M059J (cell line): Measurements from ENCODE around the gene DNAH11.

- RAMPAGE, long total RNA: no peak
Measured at GRCh38 chr7:17342689-17343992, 44.7 kb downstream of the AHR start.

GRCh38 chr7:17369670-17370121 is 71.2 kb downstream of the AHR start:
- RAMPAGE, long total RNA: no peak

- RAMPAGE, long total RNA: no peak
Measured at GRCh38 chr7:17521375-17521725, 222.9 kb downstream of the AHR start.

DNA sequence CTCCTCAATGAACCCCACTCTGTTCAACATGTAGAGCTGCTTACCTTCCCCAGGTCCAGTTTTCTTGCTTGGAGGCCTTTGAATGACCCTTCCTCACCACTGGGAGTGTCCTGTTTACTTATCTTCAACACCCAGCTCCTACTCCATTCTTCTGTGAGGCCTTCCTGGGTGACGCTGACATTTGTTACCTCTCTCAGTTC is 149.7 kb upstream of the PRPS1L1 start:
- RAMPAGE, long total RNA: no peak

- RAMPAGE, long total RNA: no peak
Measured at GRCh38 chr7:18520446-18520711, 24.8 kb downstream of the HDAC9 start.

GRCh38 chr7:18814353-18814781 is 303.1 kb downstream of the TWIST1 start:
- RAMPAGE, long total RNA: no peak

DNA sequence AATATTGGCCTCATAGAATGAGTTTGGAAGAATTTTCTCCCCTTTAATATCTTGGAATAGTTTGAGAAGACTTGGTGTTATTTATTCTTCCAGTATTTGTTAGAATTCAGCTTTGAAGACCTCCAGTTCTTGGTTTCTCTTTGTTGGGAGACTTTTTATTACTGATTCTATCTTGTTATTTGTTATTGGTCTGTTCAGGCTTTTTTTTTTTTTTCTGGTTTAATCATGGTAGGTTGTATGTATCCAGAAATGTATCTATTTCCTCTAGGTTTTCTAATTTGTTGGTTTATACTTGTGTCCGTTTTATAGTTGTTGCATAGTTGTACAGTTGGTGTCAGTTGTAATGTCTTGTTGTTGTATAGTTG is 206.5 kb downstream of the TWIST1 start:
- RAMPAGE, long total RNA: no peak

DNA sequence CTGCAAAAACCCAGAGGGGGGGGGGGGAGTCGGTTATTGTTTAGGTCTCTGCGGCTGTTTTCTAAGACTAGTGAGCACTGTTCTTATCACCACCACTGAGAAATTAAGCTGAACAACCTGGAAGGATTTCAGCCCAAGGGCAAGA is 1.4 kb downstream of the TWIST1 start:
- RAMPAGE, long total RNA: no peak

- RAMPAGE, long total RNA: no peak
Measured at GRCh38 chr7:19194167-19194881, 49.1 kb upstream of the FERD3L start.

- RAMPAGE, long total RNA: no peak
Measured at GRCh38 chr7:20152882-20153352, 64.3 kb downstream of the MACC1 start.

GRCh38 chr7:20352806-20353357 is 22.2 kb downstream of the ITGB8 start:
- RAMPAGE, long total RNA: no peak

- RAMPAGE, long total RNA: no peak
Measured at GRCh38 chr7:20561533-20562052, 53.9 kb upstream of the ABCB5 start.

GRCh38 chr7:20647028-20647890 is 31.8 kb downstream of the ABCB5 start:
- RAMPAGE, long total RNA: no peak

DNA sequence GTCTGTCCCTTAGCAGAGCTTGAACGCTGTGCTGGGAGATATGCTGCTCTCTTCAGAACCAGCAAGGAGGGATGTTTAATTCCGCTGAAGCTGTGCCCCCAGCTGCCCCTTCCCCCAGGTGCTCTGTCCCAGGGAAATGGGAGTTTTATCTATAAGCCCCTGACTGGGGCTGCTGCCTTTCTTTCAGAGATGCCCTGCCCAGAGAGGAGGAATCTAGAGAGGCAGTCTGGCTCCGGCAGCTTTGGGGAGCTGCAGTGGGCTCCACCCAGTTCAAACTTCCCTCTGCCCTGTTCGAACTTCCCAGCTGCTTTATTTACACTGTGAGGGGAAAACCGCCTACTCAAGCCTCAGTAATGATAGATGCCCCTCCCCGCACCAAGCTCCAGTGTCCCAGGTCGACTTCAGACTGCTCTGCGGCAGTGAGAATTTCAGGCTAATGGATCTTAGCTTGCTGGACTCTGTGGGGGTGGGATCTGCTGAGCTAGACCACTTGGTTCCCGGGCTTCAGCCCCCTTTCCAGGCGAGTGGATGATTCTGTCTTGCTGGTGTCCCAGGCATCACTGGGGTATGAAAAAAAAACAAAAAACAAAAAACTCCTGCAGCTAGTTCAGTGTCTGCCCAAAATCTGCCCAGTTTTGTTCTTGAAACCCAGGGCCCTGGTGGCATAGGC is 83.0 kb upstream of the SP4 start:
- RAMPAGE, long total RNA: no peak

DNA sequence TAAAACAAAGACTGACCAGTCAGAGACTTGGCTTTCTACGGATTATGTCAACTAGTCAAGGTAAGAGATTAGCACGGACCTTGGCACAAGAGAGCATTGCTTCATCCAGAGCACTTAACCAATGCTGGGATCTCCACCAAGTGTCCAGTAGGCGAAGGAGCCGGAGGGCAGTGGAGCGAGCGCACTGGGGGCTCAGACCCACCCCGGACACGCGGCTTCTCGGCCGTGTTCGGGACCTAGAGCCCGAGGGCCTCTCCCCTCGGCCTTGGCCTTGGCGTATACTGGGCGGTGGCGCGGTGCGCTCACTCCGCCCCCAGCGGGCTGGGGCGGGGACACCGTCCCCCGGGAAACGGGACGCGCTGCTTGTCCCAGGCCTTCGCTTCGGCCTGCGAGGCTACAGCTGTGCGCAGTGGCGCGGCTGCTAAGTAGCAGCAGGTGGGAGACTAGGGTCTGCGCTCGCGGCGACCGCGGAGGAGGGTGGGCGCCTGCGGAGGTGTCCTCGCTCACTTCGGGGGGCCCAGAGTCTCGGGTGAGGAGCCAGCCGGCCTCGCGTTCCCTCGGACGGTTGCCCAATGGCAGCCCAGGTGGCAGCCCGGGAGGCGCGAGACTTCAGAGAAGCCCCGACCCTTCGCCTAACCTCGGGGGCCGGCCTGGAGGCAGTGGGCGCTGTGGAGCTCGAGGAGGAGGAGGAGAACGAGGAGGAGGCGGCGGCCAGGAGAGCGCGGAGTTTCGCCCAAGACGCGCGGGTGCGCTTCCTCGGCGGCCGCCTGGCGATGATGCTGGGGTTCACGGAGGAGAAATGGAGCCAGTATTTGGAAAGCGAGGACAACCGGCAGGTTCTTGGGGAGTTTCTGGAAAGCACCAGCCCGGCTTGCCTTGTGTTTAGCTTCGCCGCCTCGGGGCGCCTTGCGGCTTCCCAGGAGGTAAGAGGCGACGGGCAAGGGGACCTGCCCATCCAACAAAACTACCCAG is at the start of gene DNAH11:
Gene DNAH11 (plus strand): TSS at position 366 of the 972 bp plus-strand sequence.
- RAMPAGE, long total RNA: no peak

- RAMPAGE, long total RNA: no peak
Measured at GRCh38 chr7:21579993-21580674, 37.3 kb downstream of the DNAH11 start.

GRCh38 chr7:21604809-21605422 is 62.1 kb downstream of the DNAH11 start:
- RAMPAGE, long total RNA: no peak

DNA sequence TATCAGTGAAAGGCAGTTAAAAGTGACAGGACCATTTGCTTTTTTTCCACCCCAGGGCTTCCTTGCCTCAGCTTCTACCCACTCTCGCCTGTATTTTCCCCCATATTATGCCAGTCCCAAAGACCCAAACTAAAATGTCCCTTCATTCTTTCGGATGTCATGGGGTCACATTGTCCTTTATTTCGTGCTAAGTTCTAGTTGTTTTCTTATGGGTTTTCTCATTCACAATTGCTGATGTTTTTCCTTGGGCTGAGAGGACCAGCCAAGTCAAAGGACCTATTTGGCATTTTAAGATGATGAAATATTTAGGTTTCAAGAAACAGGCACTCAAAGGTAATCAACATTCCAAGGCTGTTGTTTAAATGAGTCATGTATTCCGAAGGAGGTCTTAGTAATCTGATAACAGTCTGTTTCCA is 74.0 kb downstream of the DNAH11 start:
- RAMPAGE, long total RNA: no peak

- RAMPAGE, long total RNA: no peak
Measured at GRCh38 chr7:21972087-21972483, 26.4 kb upstream of the CDCA7L start.

- RAMPAGE, long total RNA: no peak
Measured at GRCh38 chr7:22090263-22090770, 144.6 kb upstream of the CDCA7L start.